Vermiform appendix (tissue), 1 donor: Measurements from ENCODE around the gene GTF3C1.

DNA sequence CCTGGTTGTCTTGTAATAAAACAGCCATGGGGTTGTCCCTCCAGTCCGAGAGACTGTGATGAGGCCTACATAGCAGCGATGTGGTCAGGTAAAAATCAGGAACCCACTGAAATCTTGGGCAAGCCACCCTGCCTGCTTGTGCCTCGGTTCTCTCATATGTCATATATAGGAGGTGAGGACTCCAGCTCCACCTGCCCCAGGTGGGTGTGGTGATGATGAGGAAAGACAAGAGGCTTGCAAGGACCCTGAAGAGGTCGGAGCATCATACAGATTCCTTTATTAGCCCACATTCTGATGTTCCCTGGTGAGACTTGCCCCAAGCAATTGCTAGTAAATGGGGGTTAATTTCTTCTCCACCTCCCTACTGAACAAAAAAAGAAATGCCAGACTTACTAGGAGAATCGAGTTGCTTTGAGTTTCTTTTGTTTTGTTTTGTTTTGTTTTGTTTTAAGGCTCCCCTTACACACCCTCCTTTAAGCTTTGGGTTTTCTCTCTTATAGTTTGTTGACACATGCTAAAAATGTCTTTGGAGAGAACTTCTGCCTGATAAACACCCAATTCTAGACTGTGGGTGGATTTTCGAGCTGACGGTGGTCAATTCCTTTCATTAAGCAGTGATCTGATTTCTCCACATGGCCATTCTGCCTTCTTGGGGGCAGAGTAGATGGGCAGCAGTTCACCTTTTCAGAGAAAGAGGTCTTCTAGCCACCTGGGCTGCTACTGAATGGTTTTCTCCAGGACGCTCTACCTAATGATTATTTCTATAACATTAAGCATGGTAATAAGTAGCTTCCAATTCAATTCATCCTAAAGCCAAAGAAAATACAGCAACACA, 37.1 kb upstream of the CACNG3 start:
- PRO-cap = no peak

GRCh38 chr16:24568701-24569112, 29.3 kb downstream of the RBBP6 start:
- PRO-cap = no peak

- PRO-cap = no peak
Observed at GRCh38 chr16:24685830-24686514, 43.5 kb upstream of the TNRC6A start.

- PRO-cap = no peak
Observed at GRCh38 chr16:24731048-24731633, 1.7 kb downstream of the TNRC6A start.

DNA sequence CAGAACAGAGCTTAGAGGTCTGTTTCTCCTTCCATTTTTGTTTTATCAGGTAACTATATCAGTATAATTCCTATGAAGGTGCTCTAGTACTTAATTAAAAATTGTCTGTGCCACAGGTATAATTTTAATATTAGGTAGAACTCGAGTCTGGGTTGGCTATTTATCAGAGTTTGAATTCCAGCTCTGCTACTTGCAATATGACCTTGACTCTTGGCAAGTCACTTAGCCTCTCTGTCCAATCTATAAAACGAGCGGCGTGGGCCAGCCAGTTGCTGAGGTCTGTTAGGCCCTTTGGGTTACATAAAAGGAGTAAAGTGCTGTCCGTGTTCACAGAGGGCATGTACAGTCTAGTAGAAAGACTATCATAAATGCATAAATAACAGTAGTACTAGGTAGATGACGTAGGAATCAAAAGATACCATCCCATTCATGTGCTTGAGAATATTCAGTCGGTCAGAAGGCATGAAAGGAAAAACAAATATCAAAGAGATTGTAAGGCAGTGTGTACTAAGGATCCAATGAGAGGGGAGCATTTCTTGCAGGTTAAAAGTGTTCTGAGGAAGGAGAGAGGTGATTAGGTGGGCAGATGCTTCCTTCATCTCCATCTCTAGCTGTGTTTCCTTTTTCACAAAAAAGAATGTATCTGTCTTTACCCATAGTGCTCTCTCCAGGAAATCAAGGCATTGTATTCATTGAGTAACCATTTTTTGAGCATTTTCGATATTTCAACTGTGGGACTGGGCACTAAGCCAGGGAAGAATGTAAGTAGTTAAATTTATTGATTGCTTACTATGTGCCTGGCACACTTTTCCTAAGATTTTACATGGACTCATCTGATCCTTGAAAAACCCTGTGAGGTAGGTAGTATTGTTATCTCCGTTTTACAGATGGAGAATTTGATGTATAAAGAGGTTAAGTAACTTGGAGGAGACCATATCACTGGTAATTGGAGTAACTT, 2.5 kb downstream of the TNRC6A start:
- PRO-cap = no peak

- PRO-cap = no peak
Observed at GRCh38 chr16:24790776-24791267, 54.9 kb upstream of the SLC5A11 start.

DNA sequence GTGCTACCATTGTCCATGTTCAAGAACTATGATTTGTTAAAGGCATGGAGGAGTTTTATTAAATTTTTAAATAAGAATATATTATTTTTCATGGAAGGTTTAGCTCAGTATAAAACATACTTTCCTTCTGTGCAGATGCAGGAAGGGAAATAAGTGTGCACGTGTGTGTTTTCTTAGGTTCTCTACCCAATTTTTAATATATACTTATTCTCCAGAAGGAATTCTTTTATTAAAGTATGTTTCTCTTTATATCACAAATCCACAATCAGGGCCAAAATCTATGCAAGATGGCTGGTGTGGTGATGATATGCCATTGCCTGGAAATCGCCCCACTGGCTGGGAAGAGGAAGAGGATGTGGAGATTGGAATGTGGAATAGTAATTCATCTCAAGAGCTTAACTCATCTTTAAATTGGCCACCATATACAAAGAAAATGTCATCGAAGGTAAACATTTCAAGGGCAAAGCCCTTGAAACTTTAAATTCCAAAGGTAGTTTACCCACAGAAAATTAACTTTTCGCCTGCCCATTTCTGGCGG, 51.4 kb upstream of the SLC5A11 start:
- PRO-cap = no peak

- PRO-cap = no peak
Observed at GRCh38 chr16:24947198-24947852, 67.8 kb downstream of the ARHGAP17 start.

DNA sequence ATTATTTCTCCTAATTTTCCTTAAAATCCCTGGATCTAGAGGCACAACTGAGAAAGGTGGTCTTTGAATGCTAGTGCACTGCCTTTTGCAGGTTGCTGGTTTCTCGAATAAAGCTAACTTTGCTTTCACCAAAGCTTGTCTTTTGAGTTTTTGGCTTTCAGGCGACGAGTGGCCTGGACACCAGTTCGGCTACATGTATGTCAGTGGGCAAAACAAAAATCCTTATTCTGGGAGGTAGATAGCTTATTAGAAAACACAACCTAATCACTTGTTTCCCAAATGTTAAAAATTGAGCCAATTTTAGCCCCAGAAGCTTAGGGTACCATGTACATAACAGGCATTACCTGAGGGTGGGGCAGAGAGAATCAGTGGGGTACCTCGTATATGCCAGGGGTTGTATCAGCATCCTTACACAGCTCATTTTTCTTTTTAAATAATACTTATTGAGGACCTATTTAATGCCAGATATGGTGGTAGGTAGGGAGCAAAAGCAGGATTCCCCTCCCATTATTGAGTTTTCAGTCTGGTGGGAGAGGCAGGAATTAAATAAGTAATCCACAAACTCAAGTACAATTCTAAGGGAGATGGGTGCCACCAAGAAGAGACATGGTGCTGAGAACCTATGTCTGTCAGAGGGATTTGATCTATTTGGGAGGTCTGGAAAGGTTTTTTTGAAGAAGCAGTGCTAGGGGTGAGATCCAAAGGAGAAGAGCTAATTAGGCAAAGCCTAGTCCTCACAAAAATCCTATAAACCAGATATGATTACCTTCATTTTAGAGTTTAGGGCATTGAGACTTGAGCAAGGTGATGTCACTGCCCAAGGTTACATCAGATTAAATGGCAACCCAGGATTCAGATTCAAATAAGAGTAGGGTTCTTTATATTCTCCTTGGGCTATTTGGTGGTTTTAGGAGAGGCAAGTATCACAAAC, 3.6 kb upstream of the ZKSCAN2 start:
- PRO-cap = no peak

DNA sequence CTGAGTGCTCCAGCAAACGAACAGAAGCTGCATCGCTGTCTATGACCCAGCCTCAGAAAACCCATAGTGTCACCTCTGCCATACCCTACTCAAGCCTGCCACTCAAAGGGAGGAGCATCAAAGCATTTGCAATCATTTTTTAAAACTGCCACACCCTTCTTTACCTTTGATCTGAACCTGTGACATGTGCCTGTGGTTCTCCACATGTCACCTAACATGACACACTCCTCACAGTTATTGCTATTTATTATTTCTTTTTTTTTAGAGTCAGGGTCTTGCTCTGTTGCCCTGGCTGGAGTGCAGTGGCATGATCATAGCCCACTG, 7.3 kb upstream of the KDM8 start:
- PRO-cap = unidirectional peak, minus-strand start at position 65 of the sequence

DNA sequence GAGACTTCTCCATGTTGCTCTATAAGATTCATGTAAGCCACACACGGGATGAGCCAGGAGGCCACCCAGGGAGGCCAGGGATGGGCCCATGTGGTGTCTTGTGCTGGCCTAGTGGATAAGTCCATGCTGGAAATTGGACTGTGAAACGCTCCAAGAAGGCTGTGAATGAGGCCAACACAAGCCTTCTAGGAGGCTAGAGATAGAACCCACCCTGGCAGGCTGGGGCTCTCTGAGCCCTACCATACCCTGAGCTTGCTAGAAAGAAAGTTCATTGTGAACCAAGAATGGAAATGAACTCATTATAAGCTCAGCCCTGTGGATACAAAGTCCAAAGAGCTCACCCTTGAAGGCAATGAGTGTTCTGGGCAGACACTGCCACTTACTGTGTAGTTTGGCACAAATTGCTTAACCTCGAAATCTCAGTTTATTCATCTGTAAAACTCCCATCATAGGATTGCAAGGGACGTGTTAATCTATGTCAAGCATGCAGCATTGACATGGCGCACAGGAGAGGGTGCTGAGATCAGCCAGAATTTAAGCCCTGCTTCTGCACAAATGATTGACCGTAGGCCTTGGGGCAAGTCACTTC, 5.4 kb downstream of the KDM8 start:
- PRO-cap = no peak

DNA sequence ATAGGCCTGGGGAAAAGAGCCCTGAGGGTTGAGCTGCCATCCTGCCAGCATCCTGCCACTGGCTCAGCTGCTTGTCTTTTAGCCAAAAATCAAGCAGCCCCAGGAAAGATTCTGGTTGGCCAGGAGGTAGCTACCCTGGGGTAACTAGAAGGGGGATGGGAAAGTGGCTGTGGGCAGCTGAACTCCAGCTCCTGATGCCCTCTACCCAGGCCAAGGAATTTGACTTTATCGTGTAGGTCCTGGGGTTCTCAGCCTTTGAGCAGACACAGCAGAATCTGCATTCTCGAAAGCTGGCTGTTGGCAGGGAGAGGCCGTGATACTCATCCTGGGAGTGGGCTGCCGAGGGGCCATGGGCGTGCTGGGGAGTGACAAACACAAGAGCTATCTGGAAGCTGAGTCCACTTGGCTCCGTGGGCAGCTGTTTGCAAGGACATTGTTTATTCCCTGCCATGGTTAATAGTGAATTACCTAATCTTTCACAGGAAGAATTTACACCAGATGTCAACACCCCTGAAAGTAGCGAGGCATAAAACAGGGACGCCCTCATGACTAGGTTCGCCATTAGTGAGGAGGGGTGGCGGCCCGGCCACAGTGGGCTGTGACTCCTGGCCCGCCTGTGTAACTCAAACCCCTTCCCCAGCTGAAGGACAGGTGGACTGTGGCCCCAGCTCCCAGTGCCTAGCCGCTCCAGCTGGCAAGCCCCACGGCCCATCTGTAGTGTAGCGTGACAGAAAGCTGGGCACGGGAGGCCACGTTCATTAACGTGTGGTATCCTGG, 18.8 kb downstream of the KDM8 start:
- PRO-cap = no peak

DNA sequence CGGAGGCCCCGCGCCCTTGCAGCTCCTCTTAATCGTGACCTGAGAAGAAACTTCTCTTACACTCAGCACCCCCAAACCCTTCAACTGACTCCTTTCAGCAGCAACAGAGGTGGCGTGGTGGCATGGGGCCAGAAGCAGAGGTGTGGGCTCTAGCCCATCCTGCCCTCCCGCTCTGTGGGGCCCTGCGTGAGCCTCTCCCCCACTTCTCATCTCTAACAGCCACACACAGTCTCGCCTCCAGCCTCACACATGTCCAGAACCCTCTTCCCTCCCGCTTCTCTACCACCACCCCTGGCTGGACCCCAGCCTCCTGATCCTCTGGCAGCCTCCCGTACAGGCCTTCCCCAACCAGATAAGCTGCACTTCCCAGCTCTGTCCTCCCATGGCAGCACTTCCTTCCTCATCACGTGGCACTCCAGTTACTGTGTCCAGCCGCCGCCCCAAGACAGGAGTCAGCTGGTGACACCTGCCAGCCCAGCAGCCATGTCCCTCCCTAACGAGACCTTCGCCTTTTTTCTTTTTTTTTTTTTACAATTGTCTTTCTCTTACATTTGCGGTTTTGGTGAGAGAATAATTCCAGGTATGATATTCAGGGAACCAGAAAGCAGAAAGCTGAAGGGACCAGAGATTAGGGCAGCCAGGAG, 30.4 kb downstream of the NSMCE1 start:
- PRO-cap = unidirectional peak, minus-strand start at position 203 of the sequence

DNA sequence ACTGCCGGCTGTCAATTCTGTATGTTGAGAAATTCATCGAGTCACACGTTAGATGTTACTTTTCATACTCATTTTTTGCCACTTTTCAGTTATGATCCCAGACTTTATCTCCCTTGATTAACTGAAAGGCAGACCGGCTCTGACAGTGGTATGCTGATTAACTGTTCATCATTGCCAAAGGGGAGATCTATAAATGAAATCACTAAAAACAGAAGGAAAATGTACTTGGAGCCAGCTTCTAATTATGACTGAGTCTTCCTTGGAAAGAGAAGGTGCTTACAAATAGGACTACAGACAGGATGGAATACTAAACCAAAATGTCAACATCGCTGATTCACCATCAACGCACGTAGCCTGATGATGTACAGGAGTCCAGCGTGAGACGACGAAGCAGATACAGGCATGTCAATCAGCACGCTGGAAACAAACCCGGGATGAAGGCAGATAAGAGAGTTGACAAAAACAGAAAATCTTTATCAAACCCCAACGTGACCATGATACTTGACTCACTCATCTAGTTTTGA, 22.8 kb downstream of the NSMCE1 start:
- PRO-cap = no peak

DNA sequence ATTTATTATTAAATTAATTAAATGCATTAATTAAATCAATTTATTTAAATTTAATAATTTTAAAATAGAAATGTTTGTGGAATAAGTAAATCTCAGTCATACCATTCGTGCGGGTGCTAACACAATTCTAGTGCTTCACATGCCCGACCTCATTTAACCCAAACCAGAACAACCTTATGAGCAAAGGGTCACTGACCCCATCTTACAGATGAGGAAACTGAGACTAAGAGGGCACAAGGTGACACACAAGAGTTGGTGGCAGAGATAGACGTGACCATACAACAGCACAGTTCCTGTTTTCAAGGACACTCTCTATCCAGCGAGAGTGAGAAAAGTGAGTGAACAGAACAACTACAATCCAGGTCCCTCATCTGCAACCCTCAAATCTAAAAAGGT, 1.4 kb downstream of the NSMCE1 start:
- PRO-cap = no peak

- PRO-cap = bidirectional peak, plus-strand start at chr16:27318622, minus-strand start at chr16:27318508
Observed at GRCh38 chr16:27317932-27318797, 4.4 kb downstream of the IL4R start.

- PRO-cap = no peak
Observed at GRCh38 chr16:27362219-27363223, 39.5 kb upstream of the IL21R start.

DNA sequence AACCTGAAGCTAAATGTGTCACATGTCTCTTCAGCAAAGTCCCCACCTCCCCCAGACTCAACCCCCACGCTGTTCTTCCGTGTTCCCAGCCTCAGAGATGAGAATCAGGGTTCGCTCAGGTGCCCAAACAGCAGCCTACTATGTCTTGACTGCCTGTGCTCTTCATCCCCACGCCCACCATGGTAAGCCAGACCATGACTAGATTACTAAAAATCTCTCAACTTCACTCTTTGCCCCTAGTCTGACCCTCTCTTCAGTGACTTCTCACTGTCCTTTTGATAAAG, 2.4 kb downstream of the GTF3C1 start:
- PRO-cap = no peak

GRCh38 chr16:27549261-27550251, at the start of gene GTF3C1:
Gene GTF3C1, minus strand, starts transcription at chr16:27549913.
- PRO-cap = bidirectional peak, plus-strand start at chr16:27550180, minus-strand start at chr16:27549913

GRCh38 chr16:27763509-27763911, 213.6 kb downstream of the KATNIP start:
- PRO-cap = no peak